Mesenchymal stem cell of adipose (primary cell): ENCODE results near the gene PRMT3.

- CAGE, long polyA plus RNA, result no peak
Measured at GRCh38 chr11:19342216-19342508, 101.4 kb upstream of the E2F8 start.

DNA sequence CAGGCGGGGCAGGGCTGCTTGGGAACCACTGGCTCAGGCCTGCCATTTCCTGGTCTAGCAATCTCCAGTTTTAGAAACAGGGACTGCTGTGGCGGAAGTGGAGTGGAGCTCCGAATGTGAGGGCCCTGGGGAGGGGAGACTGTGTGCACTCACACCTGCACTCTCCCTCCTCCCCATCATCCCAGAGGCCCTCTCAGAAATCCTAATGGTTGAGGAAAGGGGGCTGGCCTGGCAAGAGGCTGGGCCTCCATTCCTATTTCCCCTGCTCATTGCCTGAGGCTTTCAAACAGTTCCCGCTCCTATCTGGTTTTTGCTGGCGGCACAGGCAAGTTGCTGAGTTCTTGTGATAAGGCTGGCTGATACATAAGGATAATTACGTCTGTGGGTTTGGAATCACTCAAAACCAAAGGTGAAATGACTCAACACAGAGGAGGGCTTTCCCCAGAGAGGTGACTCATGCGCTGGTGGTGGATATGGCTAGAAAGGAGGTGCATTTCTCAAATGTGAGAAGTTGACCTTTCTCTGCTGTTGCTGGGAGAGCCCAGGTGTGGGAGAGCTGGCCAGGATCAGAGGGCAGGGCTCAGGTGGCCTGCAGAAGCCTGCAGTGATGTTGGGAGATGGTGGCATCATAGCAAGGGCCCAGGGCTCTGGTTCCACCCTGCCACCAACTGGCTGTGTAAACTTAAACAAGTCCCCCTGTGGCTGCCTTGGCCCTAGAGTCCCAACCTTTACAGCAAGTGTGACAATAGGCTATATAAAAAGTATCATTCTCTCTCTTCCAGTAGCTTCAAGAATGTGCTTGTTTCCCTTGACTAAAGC lies 201.5 kb upstream of the E2F8 start:
- CAGE, long polyA plus RNA, result no peak

DNA sequence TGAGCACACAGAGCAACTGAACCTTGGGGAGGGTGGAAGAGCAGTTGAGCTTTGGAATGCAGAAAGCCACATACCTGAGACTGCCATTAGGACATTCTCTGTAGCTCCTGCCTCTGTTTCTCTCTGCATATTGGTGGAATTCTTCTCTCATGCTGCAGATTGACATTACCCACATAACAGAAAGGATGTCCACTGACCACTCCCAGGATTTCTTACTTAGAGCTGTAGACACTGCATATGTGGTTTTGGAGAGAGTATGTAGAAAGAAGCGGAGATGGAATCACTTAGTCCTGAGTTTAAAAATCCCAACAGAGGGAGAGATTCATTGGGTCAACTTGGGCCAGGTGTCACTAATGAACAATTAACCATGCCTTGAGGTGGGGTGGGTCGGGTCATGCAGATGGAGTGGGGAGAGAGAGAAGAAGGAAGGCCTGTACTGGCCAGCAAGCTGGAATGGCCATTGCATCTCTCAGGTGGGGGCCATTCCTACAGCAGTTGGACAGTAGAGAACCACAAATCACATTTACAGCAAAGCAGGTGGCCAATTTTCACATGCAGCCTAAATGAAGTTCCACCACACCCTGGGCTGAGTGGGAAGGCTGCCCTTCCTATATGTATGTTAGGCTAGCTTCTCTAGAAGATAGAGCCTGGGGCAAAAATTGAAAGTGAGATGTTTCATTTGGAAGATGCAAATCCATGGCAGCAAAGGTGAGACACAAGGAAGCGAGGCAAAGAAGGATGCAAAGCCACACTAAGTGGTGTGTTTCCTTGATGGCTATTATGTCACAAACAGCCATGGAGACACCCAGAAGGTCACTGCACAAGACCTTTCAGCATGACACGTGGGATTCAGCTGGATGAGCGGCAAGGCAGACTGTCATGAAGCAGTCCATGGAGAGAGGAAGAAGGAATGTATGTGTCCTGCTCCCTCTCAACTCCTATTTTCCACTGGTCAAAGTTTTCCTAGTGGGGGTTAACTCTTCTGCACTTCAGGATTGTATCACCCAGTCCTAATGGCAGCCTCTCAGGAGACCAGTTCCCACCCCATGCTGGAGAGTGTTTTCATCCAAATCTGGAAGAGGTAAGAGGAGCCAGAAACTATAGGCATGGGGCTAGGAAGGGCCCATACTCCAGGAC lies 207.1 kb upstream of the NAV2 start:
- CAGE, long polyA plus RNA, result no peak

- CAGE, long polyA plus RNA, result no peak
Measured at GRCh38 chr11:19727157-19727656, 14.6 kb downstream of the NAV2 start.

DNA sequence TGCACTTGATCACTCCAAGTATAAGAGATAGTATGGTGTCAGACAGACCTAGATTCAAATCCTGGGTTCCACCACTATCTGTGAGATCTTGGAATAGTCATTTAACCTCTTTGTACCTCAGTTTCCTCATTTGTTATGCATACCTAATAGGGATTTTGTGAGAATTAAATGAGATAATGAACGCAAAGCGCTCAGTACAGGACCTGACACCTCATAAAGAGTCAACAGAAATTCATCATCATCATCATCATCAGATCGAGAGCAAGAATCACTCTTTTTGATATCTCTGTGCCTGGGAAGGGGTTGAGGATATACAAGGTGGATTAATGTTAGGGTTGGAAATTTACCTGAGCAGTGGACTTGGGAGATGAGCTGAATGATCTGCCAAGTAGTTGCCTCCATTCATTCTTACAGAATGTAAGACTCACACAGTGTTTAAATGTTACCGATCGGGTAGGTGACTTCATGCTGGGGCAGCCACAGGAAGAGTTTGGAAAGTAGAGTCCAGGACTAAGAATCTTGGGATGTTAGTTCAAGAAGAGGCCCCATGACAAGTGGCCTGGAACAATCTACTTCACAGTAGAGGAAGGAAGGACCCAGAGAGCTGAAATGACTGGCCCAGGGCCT lies 72.1 kb downstream of the NAV2 start:
- CAGE, long polyA plus RNA, result no peak

DNA sequence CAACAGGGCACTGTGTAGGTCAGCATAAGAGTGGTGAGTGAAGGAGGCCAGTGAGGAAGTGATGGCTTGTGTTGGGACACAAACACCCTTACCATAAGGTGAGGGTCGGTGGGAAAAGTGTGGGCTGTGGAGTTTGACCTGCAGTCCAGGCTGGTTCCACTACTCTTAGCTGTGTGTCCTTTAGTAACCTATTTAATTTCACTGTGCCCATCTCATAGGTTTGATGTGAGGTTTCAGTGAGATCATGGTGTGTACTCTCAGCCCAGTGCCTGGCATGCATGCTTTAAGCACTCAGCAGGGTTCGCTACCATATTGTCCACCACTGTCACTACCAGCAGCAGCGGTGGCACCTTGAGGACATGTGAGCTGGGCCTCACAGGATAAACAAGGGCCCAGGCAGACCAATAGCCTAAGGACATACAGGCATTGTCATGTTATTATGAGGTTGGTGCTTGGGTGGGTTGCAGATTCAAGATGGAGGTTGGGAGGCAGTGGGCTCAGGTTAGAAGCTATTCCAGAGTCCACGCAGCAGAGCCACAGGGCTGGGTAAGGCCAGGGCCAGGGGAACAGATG lies 201.8 kb downstream of the DBX1 start:
- CAGE, long polyA plus RNA, result no peak

- CAGE, long polyA plus RNA, result no peak
Measured at GRCh38 chr11:20002684-20003259, 157.5 kb downstream of the DBX1 start.

DNA sequence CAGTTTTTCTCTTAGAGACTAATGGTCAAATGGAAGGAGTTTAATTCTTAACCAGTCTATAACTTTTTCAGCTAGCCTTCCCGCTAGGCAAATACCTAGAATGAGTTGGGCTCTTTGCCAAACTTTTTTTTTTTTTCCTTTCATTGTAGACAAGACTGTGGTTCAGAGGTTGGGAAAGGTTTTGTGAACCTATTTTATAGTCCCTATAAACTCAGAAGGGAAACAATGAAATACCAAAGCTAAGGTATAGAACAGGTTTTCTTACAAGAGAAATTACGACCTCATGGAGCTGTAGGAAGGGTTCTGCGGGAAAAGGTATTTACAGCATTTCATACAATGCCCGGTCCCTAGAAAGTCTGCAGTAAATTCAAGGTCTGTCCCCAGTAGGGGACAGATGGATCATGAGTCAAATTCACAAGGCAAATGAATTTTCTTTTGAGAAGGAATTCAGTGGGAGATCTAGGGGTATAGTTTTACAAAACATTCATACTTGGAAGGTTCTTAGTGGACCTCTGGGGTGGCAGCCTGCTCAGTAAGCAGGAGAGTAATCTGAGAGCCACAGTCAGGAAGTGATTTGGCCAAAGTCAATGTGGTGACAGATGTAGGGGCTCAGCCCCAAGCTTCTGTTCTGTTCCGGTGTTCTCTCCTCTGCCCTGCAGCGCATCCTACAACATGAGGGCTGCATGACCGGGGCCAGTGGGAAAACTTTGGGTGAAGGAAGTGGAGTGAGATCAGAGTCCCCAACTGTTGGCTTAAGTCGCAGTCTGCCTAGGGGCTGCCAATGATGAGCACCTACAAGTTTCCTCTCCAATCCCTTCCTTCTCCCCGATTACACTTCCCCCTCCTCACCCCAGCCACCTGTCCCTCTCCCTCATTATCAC lies 146.7 kb downstream of the DBX1 start:
- CAGE, long polyA plus RNA, result no peak

DNA sequence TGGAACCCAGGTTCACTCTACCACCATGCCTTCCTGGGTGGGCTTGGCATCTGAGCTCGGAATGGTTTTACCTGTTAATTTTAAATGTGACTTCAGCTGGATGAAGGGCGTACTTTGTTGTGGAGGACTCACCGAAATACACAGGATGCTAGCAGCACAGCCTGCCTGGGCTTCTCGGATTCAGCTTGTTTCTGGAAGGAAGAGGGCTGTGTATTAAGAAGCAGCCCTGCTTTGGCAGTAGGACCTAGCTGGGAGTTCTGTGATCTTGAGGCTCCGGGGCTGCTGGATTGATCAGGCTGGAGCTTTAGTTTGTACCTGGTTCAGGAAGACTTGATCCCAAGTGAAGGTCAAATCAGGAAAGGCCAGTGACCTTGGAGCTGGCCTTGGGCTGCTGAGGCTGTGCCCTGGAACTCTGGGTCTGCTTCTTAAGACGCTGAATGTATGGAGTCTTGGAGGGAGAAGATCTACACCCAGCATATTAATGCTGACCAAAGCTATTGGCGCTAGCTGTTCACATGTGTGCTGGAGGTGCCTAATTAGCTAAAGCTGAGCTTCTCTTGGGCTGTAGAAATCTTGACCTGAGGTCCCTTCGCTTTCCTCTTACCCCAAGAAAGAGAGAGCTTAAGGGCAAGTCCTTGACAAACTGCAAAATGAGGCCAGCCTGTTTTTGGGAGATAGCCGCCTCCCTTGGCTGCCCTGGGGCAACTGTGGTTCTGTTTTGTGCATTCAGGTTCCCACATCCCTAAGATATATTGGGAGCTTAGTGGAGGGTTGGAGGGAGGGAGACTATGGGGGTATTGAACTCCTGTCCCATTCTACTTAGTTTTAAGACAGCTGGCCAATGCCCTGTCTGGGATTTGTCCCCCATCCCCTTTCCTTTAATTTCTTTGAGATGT lies 136.0 kb downstream of the DBX1 start:
- CAGE, long polyA plus RNA, result no peak

GRCh38 chr11:20031006-20031690 lies 129.1 kb downstream of the DBX1 start:
- CAGE, long polyA plus RNA, result no peak

DNA sequence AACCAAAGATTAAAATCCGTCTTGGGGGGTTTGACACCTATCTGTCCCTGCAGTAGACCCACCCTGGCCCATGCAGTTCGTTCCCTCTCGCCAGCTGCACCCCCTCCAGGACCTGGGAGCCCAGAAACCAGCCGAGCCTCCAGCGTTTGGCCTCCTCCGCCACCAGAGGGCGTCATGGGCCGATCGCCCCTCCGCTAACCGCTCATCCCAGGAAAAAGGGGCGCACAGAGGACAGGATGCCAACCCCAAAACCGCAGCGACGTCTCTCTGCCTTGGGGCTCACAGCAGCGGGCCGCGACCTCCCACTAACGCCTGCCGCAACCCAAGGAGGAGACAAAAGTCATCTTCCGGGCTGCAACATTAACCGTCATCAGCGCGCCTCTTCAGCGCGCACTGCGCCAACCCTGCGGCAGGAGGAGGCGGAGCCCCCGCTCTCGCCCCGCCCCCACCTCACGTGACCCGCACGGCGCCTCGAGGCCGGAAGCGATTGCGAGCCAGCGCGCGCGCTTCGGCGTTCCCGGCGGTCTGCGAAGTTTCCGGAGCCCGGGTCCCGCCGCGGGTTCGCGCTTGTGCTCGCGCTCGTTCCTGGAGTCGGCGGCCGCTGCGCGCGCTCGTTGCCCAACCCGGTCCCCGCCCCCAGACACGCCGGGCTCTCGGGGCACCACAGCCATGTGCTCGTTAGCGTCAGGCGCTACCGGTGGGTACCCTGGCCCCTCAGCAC lies at the start of gene PRMT3:
PRMT3 (plus strand) TSS at position 639 of the 721 bp plus-strand sequence.
- CAGE, long polyA plus RNA, result no peak

DNA sequence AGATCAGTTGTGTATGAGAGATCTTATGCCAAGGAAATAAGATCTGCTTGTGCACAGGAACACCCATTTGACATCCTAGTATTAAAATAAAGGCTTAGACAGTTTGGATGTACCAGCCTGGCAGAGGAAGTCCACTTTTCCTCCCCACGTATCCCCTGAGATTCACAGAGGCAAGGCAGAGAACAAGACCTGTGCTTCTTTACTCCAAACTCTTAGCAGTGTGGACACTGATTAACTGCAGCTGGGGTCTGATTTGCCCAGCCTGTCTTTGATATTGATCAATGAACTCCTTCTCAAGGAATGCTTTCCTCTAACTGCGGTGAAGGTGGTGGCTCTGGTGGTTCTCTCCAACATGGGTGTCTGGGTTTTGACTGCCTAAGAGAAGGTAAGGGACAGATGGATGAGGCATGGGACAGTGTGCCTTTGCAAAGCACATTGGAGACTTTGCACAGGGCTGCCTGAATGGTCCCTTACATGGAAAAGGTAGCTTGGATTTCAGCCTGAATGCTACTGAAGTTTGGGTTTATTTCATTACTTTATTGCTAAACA lies 1.6 kb downstream of the GAS2 start:
- CAGE, long polyA plus RNA, result no peak

- CAGE, long polyA plus RNA, result no peak
Measured at GRCh38 chr11:25991392-25991776, 340.5 kb upstream of the ANO3 start.

DNA sequence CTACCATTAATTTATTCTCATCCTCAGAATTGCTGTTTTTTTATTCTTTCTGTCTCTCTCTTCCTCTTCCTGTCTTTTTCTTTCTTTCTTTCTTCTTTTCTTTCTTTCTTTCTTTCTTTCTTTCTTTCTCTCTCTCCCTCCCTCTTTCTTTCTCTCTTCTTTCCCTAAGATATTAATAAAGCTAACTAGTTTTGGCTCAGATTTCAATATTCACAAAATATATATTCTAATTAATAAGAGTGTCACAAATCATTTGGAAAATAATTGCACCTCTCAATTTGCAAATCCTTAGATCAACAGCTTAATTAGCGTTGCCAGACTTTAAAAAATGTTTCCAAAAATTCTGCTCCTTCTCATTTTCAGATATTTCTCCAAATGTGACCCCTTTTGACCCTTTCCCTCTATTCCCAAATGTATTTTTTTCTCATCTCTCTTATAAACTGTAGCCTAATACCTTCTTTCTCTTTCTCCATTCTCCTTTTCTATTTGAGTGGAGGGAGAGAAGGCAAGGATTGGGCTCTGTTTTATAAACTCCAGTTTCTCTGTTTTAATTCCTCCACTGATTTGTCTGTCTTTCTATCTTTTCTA lies 52.7 kb downstream of the SLC5A12 start:
- CAGE, long polyA plus RNA, result no peak

DNA sequence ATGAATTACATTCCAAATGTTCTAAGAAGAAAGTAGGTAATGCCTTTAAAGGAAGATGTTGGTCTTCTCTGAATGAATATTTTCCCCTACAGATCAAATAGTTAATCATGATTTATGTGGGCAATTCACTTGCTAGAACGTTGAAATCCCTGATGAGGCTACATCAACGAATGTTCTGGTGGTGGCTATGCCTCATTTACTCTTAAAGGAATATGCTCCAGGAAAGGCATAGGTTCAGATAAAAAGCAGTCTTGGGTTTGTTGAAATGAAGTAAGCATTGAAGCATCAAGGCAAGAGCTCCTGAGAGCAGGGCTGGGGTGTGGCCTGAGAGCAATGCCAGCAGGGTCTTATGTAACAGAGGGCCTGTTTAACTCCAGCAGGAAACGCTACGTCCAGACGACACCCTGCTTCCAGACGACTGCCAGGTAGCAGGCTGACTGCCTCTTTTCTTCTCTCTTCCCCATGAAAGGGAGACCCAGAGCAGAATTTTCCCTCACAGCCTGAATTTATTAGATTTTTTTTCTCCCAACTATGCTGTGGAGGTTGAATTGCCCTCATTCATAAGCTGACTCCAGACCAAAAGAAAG lies 127.1 kb upstream of the SLC5A12 start:
- CAGE, long polyA plus RNA, result no peak

- CAGE, long polyA plus RNA, result no peak
Measured at GRCh38 chr11:27374065-27374803, 11.2 kb upstream of the CCDC34 start.

DNA sequence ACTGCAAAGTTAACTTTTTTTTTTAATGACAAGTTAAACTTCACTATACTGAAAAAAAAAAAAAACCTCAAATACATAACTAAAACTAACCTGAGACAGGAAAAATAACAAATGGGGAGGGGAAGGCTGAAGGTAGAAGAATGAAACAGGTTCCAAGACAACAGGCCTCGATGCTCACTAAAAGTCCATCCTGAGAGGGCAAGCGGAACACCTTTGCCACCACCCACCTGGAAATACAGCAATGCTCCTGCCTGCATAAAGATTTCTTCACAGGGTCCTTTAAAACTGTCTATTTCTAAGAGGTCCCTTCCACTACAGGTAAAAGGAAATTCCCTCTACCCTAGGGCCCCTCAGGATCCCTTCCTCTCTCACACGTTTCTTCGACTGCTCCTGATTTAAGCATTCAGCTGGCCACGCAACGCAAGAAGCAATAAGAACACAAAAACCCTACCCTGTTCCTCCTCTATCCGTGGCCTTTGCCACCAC lies 1.9 kb downstream of the LGR4 start:
- CAGE, long polyA plus RNA, result no peak

DNA sequence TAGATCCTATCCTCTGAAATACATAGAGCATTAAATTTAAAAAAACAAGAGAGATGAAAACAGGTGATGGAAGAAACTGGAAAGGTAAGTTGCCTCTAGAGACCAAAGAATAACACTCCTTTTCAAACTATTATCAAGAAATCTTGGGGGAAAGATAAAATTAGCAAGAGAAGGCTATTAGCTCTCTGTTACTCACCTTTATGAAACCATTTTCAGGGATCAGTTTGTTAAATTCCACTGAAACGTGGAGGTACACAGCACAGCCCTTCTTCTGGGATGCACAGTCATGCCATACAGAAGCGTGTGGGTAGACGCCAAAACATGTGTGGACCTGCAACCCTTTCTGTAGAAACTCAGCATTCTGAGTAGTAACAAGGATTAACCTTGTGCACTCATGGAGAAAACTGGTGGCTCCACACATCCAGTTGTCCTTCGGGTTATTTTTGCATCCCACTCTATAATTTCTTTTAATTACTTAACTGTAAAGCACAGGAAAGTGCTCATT lies 26.3 kb downstream of the BDNF start:
- CAGE, long polyA plus RNA, result no peak

- CAGE, long polyA plus RNA, result no peak
Measured at GRCh38 chr11:29119523-29120816, 896.9 kb downstream of the KCNA4 start.

DNA sequence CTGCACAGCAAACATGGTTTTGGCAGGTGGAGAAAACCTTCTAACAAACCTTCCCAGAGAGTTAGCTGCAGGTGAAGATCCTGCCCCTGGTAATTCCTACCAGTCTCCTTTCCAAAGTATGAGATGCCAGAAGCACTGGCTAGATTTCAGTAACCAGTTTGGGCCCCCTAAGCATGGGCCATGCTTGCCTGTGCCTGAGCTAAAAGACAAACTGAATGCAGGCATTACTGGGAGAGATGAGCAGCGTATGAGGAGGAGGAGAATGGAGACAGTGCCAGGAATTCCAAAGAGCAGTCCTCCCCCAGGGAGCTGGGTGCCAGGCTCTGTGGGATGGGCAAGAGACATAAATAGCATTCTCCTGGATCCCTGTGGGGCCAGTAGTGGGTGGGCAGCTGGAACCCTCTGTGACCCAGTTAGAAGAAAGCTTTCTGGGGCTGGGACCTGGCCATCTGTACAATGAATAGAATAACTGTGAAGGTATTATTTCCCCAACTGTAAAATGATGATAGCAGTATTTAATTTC lies 235.6 kb downstream of the KCNA4 start:
- CAGE, long polyA plus RNA, result no peak